Left ventricle myocardium (tissue), 1 donor: ENCODE measurements around a stretch of chr17.

- PRO-cap = no peak
Observed at GRCh38 chr17:35055755-35056491, 7.6 kb downstream of the RFFL start.

- PRO-cap = no peak
Observed at GRCh38 chr17:35086907-35087518, 23.5 kb upstream of the RFFL start.

DNA sequence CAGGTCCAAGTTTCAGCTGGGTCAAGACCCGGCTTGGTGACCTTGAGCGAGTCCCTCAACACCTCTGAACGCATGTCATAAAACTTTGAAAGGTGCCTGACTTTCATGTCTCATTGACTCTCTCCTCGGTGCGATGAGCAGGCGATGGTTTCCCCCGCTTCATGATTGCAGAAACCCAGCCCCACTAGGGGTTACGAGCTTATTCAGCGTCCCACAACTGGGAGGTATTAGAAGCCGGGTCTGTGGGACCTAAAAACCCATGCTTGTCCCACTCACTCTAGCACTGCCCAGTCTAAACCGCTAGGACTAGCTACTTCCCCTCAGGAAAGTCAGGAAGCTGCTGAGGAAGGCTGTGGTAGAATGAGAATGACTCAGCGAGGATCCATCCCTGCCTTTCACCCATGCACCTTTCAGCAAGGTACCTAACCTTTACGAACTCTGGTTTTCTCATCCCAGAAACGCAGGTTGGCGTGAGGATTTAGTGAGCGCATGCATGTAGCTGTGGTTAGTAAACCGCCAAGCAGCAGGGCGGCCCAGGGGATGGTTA lies 26.2 kb upstream of the RFFL start:
- PRO-cap = no peak

GRCh38 chr17:35150888-35151635 lies 3.4 kb downstream of the UNC45B start:
- PRO-cap = unidirectional peak, minus-strand start at chr17:35151257

GRCh38 chr17:35286036-35286704 lies 43.3 kb downstream of the SLFN5 start:
- PRO-cap = no peak

- PRO-cap = bidirectional peak, plus-strand start at chr17:35314176, minus-strand start at chr17:35314027
Observed at GRCh38 chr17:35313863-35314798, 59.3 kb downstream of the SLFN11 start.

- PRO-cap = bidirectional peak, plus-strand start at chr17:35346639, minus-strand start at chr17:35346408
Observed at GRCh38 chr17:35346257-35346792, 27.1 kb downstream of the SLFN11 start.

GRCh38 chr17:35449318-35449882 lies 834 bp upstream of the SLFN13 start:
- PRO-cap = no peak

GRCh38 chr17:35846963-35847302 lies 21.8 kb downstream of the HEATR9 start:
- PRO-cap = no peak

GRCh38 chr17:35889182-35889707 lies 9.1 kb upstream of the CCL5 start:
- PRO-cap = no peak

DNA sequence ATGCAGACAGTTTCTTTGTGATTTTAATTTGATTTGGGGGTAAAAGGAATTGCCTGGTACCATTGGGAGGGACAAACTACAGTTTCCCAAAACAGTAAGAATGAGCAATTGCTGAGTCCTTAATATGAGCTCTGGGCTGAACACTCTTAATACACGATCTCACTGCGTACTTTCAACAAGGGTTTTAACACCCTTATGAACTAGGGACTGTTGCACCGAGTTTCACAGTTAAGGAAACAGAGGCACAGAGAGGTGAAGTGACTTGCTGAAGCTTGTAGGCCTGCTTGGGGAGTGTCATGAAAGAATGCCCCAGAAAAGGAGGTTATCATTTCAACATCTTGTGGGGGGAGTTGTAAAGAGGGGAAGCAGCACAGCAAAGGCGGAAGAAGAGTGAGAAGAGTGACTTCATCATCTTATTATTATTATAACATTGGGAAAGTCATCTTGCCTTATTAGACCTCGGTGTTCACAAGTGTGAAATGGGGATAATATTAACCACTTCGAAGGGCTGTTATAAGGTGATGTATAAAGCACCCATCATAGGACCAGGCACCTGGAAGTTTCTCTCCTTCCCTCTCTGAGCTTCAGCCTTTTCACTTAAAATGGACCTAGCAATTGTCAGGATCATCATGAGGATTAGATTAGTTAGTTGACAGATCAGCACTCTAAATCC lies 2.1 kb downstream of the CCL4 start:
- PRO-cap = no peak

DNA sequence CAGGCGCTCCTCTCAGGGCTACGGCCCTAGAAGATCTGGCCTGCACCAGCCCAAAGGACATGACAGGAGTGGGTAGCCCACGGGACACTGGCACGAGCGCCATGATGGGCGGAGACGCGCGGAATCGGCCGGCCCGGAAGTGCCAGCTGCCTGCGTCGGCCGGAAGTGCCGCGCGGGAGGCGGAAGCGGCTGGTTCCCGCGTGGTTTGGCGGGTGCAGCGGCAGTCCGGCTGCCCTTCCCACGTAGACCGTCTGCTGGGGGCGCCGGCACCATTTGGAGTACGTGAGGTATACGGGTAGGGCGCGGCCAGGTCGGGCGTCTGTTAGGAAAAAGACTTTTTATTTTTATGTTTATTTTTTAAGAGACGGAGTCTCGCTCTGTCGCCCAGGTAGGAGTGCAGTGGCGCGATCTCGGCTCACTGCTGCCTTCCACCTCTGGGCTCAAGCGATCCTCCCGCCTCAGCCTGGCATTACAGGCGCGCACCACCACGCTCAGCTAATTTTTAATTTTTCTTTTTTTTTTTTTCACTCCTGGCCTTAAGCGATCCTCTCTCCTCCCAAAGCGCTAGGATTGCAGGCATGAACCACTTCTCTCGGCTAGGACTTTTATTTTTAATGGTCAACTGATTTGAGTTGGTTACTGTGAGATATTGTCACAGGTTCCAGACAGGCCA lies 664 bp downstream of the PIGW start:
- PRO-cap = bidirectional peak, plus-strand start at position 191 of the sequence, minus-strand start at position 141 of the sequence

GRCh38 chr17:36585625-36586188 lies 6.0 kb upstream of the DHRS11 start:
- PRO-cap = no peak

GRCh38 chr17:37089915-37090543 lies 141.3 kb downstream of the AATF start:
- PRO-cap = no peak

- PRO-cap = no peak
Observed at GRCh38 chr17:37299351-37300225, 76.2 kb upstream of the C17orf78 start.

- PRO-cap = bidirectional peak, plus-strand start at chr17:37359385, minus-strand start at chr17:37359093
Observed at GRCh38 chr17:37358786-37359819, 16.7 kb upstream of the C17orf78 start.

DNA sequence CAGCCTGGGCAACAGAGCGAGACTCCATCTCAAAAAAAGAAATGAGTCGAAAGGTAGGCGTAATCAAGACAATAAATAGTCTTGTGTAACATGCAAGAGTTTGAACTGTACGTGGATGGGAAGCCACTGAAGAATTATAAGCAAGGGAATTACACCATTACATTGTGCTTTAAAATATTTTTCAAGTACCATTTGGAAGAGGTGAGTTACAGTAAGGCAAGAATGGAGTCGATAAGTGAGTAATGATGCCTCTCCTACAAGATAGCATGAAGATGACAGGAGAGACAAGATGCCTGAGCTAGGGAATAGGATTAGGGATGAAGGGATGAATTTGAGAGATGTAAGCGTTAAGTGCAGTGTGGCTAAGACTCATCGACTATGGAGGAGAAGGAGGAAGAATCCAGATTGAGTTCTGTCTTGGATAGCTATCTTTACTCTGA lies 33.5 kb upstream of the DUSP14 start:
- PRO-cap = no peak

- PRO-cap = no peak
Observed at GRCh38 chr17:37648552-37649339, 5.5 kb upstream of the DDX52 start.

DNA sequence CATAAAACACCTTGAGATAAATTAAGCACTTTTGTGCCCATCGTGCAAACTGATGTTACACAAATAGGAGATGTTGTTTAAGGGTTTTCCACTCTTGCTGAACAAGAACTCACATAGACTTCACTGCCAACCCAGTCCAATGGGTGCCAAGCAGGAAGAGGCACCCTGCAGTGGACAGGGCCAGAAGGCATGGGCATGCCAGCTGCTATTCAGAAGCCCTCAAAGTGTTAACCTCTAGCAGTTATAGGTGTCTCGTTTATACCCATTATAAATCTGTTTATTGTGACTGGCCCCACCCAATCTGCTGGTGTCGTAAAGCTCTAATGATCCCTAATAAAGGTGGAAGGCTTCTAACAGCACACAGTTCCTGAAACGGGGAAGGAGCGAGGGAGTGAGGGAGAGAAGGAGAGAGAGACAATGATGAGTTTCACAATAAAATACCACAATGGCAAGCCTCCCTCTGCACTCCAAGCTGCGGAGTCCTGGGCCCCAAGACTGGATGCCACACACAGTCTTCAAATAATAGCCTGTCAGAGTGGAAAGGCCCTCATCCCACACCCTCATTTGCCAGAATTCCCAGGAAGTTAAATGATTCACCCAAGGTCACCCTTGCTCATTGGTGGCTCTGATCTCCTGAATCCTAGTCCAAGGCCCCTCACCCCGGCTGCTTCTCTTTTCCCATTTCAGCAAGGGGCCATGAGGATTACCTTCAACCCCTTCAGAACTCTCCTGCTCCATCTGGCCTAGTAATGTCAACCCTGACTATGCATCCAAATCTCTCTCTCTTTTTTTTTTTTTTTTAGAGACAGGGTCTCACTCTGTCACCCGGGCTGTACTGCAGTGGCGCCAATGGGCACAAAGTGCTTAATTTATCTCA lies 23.7 kb downstream of the HNF1B start:
- PRO-cap = no peak

DNA sequence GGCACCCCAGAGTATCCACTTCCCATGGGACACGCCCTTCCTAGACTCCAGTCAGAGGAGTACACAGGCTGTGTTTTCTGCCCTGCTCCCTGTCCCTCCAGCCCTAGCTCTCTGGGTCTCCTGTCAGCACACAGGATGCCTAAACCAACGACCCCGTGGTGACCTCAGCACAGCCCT lies 15.1 kb downstream of the HNF1B start:
- PRO-cap = no peak